Umbilical cord (tissue), 2 donors: Measurements from ENCODE around the genes ACTR1B and C2orf15.

DNA sequence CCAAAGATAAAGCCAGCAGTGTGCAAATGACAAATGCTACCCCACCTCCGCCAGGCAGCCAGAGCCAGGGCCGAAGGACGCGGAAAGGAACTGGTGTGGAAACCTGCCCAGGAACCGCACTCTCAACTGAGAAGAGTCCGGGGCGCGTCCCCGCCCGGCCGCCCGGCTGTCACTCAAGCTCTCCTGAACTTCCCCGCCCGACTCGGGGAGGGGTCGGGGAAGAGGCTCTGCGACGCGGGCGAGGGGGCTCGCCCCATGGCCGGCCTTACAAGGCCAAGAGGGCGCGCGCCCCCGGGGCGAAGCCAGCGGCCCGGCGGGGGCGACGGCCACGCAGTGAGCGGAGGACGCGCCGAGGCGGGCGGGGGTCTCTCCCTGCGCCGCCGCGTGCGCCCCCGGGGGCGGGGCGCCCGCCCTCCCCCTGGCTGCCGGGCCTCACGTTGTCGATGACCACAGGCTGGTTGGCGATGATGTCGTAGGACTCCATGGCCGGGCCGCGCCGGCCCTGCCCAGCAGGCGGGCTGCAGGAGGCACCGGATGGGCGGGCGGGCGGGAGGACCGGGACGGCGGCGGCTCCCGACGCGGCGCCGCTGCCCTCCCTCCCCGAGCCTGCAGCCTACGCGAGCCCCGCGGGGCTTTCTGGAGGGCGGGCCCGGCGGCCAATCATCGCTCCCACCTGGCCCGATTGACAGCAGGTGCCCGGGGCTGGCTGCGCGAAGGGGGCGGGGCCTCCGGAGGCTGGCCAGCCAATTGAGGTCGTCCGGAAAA is at the start of gene ACTR1B:
Gene ACTR1B (minus strand): TSS at position 638 of the 765 bp plus-strand sequence.
- RAMPAGE, long total RNA = no peak

- RAMPAGE, long total RNA = no peak
Measured at GRCh38 chr2:97727926-97728766, 14.8 kb downstream of the ZAP70 start.

- RAMPAGE, long total RNA = no peak
Measured at GRCh38 chr2:97765971-97766531, 52.7 kb downstream of the ZAP70 start.

DNA sequence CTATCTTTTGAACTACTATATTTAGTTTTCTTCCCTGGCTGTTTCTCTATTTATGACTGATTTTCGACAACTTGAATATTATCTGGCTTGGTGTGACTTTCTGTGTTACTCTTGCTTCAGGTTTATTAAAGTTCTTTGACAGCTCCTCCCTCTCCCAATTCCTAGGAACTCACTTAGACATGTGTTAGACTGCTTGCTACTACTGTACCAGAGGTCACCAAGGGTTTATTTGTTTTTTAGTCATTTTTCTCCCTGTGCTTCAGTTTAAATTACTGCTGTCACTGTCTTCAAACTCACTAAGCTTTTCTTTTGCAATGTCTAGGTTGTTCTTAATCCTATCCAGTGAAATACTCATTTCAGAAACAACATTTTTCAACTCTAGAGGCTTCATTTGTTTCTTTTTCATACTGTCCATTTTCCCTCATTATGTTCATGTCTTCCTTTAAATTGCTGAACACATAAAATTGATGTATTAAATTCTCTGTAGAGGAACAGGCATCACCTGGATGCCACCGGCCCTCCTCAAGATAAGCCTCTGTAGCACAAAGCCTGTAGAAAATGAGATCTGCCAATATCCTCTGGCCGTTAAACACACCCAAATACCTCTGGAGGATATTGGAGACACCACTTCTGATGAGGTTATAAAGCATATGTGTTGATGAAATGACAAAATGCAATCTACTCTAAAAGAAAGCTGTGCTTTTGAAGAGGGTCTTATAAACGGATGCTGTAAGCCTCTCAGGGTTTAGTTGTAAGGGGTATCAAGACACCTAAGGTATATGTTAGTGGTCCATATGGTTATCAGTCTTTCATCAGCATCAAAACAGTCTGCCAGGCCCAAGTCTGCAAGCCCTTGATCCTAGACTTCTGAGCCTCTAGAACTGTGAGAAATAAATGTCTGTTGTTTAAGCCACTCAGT is 90.2 kb downstream of the TMEM131 start:
- RAMPAGE, long total RNA = no peak

DNA sequence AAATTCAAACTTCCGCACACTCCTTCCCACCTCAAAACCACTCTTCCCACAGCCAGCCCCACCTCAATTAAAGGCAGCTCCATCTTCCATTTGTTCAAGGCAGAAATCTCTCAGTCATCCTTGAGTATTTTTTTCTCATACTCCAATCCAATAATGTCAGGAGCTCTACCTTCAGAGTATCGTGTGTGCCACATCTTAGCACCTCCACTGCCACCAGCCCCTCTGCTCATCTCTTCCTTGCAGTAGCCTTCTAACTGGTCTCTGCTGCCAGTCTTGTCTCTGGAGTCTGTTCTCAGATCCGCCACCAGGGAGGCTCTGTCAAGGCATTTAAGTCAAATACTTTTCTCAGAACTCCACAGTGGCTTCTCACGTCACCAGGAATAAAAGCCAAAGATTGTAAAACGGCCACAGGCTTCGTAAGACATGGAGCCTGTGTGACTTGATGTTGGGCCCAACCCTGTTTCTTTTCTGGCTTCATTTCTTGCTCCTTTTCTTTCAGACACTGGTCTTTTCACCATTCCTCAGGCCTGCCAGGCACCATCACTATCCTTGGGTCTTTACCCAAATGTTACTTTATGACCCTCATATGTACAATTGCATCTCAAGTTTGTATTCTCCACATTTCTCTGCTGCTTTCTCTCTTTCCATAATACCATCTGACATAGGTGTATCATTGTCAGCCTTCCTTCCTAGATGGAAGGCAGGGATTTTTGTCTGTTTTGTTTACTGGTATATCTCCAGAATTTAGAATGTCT is 7.2 kb downstream of the UNC50 start:
- RAMPAGE, long total RNA = no peak

- RAMPAGE, long total RNA = no peak
Measured at GRCh38 chr2:98658721-98659446, 50.5 kb downstream of the UNC50 start.

DNA sequence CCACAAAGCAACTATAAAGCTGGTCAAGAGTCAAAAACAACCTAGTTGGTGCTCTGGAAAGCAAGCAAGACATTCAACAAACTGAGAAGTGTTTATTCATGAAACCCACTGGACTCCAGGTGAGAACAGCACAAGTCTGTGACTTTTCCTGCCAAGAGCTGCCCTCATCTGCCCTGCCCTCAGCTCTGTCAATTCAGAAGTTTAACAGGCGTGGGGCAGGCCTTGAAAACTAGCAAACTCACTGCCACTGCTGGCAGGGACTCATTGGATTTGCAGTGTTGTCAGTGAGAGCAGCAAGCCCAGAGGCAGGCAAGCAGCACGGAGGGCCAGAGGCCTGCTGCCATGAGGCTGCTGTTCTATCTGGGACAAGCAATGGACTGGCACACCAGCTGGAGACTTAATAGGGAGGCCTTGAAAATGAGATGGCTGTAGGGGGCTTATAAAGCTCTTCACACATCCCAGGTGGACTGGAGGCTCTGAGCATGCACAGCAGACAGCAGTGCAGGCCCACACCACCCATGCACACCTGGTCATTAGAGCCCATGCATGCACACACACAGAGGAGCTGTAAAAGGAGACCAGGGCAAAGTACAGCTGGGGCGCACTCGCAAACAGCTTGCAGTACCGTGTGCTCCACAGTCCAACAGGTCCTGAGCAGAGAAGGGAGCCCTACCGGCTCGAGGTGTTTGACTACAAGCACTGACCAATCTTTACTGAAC is 28.8 kb downstream of the MGAT4A start:
- RAMPAGE, long total RNA = no peak

- RAMPAGE, long total RNA = no peak
Measured at GRCh38 chr2:98747769-98748174, 16.8 kb upstream of the MGAT4A start.

GRCh38 chr2:98775793-98776142 is 44.8 kb upstream of the MGAT4A start:
- RAMPAGE, long total RNA = no peak

DNA sequence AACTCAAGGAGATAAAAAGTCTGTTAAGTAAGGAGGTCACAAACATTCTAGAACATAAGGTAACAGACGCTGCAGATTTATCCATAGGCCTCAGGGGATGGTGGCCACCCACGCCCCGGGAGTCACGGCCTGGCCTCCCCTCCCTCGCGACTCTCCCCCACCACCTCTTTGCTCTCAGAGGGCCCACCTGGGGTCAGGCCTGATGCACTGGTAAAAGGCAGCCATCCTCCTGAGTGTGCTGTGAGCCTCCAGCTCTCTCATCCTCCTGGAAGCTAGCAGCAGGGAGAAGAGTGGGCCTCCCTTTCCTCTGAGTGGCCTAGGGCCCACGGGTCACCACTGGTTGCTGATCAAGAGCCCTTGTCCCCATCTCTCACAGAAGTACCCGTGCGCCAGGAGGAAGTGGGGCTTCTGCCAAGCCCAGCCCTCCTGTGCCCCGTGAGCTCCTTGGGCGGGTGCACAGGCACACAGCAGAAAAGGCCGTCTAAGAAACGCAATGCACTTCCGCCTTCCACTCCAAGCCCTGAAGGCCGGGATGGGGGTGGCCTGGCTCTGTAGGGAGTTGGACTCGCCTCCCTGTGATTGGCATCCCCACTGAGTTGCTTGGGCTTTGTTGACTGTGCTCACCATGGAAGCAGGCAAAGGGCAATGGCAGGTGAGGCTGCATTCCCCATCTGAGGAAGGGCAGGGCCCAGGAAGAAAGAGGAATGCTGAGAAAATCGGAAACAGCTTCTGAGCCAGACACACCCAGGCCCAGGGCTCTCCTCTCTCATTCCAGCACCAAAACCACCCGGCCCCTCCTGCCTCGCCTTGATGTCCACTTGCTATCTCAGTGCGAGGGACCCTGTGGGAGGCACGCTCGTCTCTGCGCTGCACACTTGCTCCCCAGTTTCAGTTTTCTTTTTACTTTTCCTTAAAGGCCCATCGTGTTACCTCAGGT is 66.9 kb downstream of the CRACDL start:
- RAMPAGE, long total RNA = no peak

DNA sequence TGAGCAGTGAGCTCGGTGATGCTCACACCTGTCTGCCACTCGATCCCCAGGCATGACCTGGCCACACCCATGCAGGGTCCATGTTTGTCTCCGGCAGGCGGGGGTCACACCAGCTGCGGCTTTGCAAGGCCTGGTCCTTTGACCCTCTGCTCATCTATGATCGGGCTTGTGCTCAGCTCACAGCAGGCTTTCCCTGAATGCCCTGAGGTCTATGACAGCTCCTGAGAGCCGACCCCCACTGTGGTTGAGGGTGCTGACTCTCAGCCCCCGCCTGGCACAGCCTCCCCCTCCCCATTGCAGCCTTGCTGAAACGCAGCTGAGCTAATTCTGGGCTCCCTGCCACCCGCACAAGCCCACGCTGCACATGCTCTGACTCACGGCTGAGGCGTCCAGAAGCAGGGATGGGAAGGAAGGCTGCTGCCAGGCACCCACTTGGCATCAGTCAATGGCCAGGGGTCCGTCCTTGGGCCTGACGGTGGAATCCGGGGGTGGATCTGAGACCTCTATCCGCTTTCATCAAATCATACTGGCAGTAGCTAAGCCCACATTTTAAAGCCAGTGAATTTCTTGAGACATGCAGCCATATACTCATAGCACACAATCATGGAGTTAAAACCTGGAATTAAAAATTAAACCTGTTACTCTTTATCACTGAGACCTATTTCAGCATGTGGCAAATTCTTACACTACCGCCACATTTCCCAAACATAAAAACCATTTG is 23.5 kb downstream of the CRACDL start:
- RAMPAGE, long total RNA = no peak

- RAMPAGE, long total RNA = no peak
Measured at GRCh38 chr2:99108673-99109391, 32.7 kb upstream of the C2orf15 start.

- RAMPAGE, long total RNA = no peak
Measured at GRCh38 chr2:99140594-99140985, 917 bp upstream of the C2orf15 start.

DNA sequence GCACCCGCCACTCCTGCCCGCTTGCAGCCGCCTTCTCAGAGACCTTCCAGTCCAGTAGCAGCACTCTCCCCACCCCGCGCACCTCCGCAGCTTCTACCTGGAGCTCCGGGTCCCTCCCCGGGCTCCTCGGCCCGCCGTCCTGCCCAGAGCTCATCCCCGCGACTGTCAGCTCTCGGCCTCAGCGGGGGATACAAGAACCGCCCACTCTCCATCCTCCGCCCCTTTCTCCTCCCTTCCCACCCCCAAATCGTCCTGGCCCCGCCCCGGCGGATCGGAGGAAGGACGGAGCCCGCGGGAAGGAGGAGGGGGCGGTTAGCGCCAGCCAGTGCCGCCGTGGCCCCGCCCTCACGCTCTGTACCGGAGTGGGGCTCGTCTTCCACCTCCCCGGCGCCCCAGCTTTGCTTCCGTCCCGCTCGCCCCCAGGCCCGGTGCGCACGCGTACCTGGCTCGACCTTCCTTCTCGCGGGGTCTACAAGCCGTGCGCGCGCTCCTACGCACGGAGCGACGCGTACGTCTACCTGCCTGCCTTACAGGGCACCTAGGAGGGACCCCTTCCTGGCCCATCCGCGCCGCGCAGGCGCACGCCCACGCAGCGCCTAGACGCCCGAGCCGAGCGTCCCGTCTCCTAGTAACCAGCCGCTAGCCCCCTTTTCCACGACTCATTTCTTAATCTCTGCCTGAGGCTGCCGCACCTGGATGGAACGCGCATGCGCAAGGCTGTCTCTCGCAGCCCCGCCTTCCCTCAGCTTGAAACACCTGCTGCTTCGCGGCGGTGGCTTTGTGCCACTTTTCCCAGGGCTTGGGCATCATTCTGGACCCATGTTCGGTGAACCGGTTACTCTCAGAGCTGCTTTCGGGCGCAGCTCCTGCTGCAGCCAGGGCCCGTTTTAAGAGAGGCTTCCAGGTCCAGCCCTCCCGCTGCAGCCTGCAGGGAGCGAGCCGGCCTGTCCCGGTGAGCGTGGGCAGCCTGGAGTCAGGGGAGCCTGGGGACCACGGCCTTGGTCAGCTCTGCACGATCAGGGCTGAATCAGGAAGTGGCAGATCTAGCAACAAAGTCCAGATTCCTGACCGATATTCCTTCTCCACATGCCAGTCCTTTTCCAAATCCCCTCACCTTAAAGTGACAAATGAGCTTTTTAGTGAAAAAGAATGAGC is at the start of gene C2orf15:
Gene C2orf15 (plus strand): TSS at position 722 of the 1,155 bp plus-strand sequence.
- RAMPAGE, long total RNA = no peak

DNA sequence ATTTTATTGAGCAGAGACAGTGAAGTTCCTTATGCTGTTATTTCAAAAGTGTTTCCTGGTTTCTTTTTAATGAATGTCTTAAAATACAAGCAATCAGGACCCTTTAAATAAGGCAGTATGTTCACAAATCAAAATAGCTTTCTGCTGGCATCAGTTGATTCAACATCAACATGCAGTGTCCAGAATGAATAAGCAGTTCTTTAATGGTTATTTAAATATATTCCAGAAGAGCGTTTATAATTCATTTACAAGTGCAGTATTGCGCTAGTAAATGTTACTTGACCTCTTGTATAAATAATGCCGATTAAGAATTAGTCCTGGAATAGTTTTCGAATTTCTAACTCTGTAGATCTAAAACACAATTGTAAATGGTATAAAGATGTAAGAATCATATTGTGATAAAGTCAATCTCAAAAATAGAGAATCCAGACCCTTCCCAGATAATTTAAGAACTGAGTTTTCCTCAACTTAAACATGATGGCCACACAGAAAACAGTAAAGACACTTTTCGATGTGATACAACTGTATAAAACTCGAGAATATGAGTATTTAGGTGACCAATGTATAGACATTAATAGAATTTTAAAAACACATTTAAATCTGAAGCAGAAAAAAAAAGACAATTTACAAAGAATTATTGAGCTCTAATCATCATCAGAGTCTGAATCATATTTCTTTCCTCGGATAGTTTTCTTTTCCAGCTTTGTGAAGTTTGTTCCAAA is 16.9 kb downstream of the TXNDC9 start:
- RAMPAGE, long total RNA = no peak

DNA sequence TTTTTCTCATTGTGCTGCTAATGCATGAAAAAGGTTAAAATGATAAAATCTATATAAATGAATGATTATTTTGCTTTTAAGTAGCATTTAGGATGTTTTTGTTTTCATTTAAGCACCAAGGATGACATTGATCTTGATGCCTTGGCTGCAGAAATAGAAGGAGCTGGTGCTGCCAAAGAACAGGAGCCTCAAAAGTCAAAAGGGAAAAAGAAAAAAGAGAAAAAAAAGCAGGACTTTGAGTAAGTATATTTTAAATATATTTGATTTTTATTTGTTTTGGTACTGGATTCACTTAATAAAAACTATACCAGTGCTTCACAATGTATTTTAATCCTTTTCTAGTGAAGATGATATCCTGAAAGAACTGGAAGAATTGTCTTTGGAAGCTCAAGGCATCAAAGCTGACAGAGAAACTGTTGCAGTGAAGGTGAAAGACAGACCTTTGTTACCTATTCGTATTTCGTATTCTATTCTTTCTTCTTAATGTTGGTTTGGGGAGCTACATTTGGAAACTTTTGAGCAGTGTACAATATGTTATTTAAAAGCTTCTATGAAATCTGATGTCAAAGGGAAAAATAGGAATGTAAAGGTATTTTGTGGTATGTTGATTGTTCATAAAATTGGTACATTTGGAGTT is 23.1 kb downstream of the EIF5B start:
- RAMPAGE, long total RNA = no peak

- RAMPAGE, long total RNA = no peak
Measured at GRCh38 chr2:99405214-99405801, 68.1 kb downstream of the EIF5B start.

GRCh38 chr2:99771541-99771990 is 281.7 kb upstream of the REV1 start:
- RAMPAGE, long total RNA = no peak

GRCh38 chr2:100067613-100068278 is 74.6 kb downstream of the AFF3 start:
- RAMPAGE, long total RNA = no peak

DNA sequence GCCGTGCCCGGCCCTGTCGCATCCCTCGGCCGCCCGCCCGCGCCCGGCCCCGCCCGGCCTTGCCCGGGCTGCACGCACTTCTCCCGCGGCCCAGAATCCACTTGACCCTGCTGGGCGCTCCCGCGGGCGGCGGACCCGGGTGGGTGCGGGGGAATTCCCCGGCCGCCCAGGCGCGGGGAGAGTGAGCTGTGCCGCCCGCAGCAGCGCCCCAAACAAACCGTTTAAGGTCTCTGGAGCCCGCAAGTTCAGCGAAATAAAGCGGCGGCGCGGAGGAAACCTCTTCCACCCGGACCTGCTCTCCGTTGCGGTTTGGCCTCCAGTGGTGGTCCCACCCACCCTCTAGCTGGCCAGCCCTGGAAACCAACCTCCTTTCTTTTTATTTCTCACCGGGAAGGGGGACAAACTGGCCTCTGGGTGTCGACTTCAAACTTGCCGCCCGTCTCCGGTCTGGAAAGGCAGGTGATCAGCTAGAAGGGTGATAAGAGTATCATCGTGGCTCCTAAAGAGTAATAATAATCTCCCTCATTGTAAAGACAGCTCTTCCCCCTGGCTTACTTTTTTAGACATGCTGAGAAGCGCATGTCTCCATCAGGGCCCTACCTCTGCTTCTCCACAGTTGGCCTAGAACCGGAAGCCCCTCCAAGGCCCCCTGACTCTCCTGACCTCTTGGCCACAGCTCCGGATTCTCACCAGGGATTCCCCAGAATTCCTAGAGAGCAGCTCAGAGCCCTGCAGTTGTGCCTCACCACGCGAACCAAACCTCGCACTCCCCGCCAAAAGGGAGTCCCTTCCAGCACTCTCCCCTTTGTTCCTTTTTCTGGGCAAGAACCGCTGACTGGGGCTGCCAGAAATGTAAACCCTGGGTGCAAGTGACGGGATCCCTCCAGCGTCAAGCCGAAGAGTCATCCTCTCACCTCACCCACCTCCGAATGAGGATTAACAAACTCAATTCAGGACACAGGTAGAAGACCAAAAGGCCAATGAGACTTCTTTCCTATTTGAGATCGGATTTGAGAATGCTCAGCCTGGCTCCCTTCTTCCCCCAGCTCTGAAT is 36.9 kb downstream of the AFF3 start:
- RAMPAGE, long total RNA = no peak